ENCODE measurements around the gene ZFYVE1.

DNA sequence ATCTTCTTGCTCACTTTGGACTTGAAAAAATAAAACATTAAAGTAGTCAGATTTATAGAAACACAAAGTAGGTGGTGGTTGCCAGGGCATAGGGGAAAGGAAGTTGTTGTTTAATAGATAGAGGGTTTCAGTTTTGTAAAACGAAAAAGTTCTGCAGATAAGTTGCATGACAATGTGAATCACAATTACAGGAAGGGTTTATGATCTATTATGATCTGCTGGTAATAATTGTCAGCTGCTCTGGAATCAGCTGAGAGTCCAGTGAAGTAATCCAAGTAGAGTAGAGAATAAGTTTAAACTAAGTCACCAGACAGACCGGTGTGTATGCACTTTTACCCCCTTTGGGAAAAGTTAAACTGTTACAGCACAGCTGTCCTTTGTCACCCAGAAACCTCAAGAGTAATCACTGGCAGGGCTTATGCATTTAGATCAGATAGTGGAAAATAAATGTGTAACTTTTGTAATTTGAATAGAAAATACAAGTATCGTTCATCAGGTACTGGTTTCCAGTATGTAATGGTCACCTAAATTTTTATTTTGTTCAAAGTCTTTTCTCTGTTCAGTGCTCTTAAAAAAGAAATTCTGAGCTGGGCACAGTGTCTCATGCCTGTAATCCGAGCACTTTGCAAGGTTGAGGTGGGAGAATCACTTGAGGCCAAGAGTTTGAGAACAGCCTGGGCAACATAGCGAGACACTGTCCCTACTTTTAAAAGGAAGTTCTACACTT, 27.6 kb downstream of the PCNX1 start:
- PRO-cap = no peak

- PRO-cap = no peak
These were observed 92.0 kb downstream of the PCNX1 start for GRCh38 chr14:70999133-70999782.

- PRO-cap = no peak
These were observed 138.9 kb upstream of the SIPA1L1 start for GRCh38 chr14:71181347-71181734.

DNA sequence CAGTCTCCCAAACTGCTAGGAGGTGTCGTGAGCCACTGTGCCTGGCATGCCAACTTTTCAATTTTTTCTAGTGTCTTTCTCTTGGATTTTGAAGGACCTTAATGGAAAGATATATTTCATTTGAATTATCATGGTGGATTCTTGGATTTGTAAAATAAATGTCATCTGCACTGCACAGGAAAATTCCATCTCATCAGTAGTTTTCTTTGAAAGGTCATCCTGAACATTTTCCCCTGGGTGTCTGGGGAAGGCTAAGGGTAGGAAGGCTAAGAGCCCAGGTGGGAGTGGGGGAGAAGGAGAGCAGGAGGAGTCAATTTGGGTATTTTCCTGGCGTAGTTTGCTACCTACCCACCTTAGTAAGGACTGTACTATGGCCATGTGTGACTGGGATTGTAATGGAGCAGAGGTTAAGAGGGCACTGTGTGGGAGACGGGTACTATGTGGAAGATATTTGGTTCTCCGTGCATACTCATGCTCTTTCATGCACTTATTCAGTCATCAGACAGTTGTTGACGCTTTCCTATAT, 24.6 kb downstream of the SIPA1L1 start:
- PRO-cap = no peak

DNA sequence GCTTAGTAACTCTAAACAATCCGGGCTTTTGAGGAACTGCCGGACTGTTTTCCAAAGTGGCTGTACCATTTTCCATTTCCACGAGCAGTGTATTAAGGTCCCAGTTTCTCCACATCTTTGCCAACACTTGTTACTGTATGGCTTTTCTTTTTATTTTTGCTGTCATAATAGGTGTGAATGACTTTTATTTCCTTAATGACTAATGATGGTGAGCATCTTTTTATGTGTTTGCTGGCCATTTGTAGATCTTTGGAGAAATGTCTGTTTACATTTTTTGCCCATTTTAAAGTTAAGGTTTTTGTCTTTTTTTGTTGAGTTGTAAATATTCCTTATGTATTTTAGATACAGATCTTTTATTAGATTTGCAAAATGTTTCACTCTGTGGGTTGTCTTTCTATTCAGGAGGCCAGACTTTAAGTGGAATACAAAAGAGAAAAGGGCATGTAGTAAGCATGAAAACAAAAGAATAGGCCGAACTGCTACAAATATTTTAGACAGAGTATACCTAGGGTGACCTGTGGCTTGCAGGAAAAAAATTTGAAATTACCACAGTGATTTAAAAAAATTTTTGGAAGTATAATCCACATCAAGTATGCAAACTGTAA, 27.4 kb downstream of the SIPA1L1 start:
- PRO-cap = no peak

GRCh38 chr14:71350362-71350985, 30.2 kb downstream of the SIPA1L1 start:
- PRO-cap = no peak

DNA sequence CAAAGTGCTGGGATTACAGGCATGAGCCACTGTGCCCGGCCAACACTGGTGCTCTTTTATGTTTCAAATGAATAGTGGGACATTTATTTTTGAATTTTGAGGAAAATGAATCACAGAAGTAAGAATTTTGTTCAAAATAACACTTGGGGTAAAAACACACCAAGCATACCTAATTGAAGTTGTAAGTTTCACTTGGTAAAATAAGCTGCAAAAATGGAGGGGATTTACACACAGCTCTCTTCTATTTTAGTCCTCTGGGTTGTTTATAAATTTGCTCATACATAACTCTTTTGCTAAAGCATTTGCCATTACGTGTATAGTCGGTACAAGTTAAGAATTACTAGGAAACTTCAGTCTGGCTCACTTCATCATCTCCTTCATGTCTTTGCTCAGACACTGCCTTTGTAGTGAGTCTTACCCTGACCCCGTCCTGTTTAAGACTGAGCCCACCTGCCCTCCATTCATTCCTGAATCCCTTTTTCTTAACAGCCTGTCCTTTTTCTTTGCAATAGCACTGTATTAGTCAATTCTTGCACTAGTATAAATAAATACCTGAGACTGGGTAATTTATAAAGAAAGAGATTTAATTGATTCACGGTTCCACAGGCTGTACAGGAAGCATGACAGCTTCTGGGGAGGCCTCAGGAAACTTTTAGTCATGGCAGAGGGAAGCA, 38.0 kb downstream of the SIPA1L1 start:
- PRO-cap = no peak

DNA sequence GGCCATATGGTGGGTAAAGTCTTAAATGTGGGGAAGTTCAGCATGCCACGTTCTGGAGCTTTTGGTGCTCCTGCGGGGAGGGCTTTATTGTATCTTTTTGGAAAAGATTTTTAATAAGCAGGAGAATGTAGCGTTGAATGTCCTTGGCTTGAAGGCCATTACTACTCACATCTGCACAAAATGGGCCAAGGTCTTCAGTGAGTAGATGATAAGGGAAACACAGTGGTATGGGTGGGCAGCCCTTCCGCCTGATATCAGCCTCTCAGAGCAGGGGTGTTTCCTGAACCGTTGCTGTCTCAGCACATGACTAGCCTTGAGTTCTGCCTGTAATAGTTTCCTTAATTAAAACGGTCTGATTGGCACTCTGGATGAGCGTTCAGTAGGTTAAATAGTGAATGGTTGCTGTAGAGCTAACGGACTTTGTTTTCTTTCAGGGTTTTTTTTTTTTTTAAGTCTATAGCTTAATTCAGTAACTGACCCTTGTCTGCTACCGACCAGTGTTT, 98.6 kb downstream of the SIPA1L1 start:
- PRO-cap = no peak

- PRO-cap = no peak
These were observed 119.4 kb downstream of the SIPA1L1 start for GRCh38 chr14:71439683-71440019.

GRCh38 chr14:71573837-71574632, 253.8 kb downstream of the SIPA1L1 start:
- PRO-cap = no peak

- PRO-cap = no peak
These were observed 331.6 kb downstream of the DPF3 start for GRCh38 chr14:72562284-72562624.

DNA sequence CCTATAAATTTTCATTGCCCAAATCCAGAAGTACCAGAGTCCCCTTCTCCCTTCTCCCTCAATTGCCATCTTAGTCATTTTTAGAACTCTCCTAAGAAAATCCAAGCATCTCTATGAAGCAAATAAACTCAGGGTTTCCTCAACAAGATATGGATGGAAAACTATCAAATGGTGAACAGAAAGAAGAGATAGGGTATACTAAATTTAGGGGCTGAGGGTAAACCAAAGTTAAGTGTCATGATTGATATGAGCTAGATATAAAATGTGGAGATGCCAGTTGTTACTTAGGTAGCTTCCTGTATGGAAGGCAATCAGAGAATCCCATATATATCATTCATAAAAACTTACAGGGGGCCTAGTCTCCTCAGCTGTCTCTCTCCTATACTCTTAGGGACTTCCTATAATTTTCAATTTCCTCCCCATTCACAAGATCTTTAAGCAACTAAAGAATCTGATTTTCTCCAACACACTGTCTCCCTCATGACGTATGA, 217.9 kb downstream of the DPF3 start:
- PRO-cap = no peak

DNA sequence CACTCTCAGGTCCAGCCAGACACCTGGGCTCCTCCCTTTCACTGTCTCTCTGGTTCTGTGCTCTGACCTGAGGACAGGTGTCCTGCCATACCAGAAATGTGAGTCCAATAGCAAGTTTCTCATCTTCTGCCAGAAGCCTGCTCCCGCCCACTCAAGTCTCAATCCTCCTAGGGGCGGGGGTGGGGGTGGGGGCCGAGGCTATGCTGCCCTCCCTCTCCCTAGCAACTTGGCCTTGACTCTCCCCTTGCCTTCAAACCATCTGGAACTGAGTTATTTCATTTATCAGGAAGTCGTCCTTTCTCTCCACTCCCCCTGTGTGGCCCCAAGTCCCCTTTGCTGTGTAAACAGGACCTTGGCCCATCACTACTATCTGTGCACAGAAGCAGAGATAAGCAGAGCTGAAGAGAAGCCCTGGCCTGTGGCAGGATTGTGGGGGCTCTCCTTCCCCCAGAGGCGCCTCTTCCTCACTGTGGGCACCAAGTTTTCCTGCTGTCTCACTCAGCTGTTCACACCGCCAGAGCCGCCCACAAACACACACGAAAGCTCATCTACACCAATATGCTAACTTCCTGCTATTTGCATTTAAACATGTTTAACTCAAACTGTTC, 117.1 kb downstream of the DPF3 start:
- PRO-cap = no peak

DNA sequence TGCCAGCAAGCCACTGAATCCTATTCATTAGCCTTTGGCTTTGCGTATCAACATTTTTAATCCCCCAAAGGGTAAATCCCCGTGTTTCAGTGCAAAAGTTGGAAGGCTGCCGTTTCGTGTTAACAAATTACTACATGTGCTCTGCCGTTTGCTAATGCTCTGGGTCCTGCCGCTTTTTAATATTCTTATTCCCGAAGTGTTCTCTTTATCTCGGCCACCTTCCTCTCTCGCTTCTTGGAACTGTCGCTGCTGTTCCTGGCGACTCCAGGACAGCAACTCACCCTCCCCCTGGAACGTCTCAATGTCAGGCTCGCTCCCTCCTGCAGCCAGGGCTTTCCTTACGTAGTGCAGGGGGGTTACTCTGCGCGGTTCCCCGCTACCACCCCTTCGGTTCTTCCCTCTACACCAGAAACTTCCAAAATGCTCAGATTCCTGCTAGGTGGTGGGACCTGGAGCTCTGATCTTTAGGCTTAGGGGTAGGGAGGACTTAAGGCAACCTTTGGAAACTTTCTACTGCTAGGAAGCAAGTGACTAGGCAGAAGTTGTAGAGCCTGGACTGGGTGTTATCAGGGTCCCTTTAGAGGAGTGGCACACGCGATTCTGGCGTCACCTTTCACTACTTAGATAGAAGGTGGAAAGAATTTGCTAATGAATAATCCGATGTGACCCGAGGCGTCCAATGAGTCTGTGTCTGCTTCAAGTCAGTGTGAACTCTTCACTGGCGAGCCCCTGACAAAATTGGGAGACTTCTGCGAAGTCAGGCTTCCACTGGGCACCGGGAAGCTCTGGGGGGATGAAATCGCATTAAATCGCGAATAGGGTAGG, 755 bp upstream of the DPF3 start:
- PRO-cap = no peak

DNA sequence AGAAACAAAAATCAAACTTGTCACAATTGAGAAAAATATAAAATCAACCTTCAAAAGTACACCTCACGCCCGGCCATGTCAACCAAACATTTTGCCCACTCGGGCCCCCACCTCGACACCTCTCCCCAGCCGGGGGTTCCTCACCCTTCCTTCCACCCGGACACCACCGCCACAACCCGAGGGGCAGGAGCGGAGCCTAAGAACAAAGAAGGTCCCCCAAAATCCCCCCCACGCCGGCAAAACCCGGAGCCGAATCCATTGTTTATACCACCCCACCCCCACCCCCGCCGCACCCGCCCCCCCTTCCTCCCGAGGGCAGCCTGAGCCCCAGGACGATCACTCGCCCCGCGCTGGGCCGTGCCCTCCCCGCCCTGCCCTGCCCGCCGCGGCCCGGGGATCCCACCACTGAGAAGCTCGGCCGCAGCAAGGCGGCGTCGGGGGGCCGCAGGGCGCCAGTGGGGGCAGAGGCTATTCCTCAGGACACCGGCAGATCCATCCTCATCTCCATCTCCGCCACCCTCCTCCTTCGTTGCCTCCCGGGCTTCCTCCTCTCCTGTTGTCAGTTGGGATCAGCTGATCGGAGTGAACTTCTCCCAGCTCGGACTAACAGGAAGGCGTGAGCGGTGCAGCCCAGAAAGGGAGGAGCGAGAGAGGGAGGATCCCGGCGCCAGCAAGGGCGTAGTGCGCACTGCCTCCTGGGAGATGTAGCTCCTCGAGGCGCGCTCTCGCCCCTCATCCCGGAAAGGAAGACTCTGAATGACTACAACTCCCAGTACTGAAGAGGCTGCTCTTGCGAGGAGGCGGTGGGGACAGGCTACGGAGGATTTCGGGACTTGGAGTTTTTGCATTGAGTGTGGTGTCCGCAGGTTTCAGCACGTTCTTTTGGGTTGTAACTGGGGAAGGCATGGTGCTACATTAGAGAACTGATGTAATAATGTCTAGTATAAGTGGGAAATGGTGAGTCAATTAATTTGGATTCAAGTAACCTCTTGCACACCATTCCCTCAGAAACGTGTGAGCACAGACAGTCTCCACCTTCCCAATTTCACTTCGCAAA, at the start of gene ZFYVE1:
TSS of gene ZFYVE1 (minus strand) at position 584 of the 1,057 bp plus-strand sequence.
- PRO-cap = bidirectional peak, plus-strand start at position 787 of the sequence, minus-strand start at position 531 of the sequence

- PRO-cap = no peak
These were observed 20.4 kb upstream of the PSEN1 start for GRCh38 chr14:73115803-73116404.

DNA sequence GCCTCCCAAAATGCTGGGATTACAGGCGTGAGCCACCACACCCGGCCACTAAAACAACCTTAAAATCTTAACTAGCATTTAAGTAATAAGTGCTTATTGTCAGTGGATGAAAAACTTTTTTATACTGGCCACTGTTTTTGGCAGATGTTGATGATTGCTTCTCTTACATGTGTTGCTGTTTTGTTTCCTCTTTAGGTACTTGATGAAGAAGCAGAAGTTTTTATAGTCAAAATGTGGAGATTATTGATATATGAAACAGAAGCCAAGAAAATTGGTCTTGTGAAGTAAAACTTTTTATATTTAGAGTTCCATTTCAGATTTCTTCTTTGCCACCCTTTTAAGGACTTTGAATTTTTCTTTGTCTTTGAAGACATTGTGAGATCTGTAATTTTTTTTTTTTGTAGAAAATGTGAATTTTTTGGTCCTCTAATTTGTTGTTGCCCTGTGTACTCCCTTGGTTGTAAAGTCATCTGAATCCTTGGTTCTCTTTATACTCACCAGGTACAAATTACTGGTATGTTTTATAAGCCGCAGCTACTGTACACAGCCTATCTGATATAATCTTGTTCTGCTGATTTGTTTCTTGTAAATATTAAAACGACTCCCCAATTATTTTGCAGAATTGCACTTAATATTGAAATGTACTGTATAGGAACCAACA, 16.7 kb upstream of the PSEN1 start:
- PRO-cap = no peak

DNA sequence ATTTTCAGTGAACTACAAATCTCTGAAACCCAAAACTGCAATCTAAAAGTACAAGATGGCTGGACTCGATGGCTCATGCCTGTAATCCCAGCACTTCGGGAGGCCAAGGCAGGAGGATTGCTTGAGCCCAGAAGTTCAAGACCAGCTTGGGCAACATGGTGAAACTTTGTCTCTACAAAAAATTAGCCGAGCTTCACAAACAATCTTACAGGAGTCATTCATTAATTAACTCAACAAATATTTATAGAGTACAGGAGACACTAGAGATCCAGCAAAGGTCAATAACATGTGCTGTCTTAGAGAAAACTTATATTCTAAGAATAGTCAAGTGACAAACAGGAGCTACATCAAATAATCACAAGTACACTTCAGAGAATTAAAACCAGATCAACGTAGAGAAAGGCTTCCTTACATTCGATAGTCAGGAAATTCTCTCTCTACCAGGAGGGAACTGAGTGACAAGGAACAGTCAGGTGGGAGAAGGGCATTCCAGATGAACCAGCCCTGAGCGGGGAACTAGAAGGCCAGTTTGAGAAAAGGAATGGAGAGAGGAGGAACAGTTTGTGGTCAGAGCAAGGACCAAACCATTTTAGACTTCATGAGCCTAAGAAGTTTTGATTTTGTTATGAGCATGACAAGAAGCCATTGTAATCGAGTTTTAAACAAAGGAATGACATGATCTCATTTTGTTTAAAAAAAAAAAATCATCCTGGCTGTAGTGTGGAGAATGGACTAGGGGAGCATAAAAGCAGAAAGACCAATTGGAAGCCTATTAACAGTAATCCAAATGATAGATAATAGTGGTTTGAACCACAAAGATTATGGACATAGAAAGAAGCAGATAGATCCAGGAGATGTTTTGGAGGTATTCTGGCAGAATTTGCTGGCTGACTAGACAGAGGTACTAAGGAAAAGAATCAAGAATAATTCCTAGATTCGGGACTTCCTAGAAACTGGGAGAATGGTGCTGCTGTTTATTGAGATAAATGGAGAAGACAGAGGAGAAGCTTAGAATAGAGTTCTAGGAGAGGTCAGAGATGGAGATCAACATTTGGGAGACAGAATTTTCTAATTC, 27.3 kb downstream of the PSEN1 start:
- PRO-cap = no peak

- PRO-cap = no peak
These were observed 4.7 kb upstream of the PAPLN start for GRCh38 chr14:73232574-73233039.

- PRO-cap = no peak
These were observed 1.7 kb downstream of the PNMA1 start for GRCh38 chr14:73712325-73713016.

Measured in left cardiac atrium (tissue), 1 donor.